ENCODE results near the genes MTCL1, TWSG1 and RALBP1.

DNA sequence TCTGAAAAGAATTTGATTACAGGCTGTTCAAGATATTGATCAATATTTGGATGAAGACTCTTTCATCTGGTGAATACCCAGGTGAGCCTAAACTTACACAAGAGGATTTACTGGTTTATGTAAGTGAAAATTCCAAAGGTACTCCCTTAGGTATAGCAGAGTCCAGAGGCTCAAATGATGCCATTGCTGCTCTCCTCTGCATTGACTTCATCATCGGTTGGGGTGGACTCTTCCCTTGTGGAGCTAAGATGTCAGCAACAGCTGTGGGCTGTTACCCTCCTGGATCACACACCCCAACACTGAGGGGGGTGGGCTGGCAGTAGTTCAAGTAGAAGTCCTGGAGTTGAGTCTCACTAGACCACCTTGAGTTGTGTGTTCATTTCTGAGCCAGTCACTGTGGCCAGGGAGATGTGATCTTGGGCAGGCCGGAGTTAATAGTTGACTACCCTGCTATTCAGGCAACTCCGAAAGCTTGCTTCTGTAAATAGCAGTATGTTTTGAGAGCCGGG lies 236.9 kb downstream of the PTPRM start:
- PRO-cap = no peak

- PRO-cap = no peak
Observed at GRCh38 chr18:8143606-8143963, 465.7 kb upstream of the RAB12 start.

- PRO-cap = no peak
Observed at GRCh38 chr18:8177176-8177661, 432.0 kb upstream of the RAB12 start.

DNA sequence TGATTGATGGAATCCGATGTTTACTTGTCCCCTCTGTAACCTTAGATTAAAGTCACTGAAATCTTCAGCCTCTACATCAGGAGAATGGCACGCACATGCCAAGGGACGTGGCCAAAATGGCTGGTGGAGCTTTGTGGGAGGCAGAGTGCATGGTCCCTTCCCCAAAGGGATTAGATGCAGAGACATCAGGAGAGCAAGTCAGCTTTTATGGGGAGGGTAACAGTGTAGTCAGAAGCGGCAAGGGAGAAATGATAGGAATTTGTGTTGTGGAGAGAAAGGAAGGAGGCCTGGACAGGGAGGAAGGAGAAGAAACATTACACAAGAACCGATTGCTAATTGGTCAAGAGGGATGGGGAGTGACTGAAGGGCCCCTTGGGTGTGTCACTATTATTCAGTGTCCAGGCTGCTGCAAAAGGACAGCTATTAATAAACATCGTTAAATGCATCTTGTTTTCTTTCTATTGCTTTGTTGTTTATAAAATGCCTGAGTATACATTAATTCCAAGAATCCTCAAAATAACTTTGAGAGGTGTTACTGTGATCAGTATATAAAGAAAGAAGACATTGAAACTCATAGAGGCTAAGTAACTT lies 267.3 kb upstream of the RAB12 start:
- PRO-cap = no peak

GRCh38 chr18:8612015-8612697 lies 2.9 kb downstream of the RAB12 start:
- PRO-cap = no peak

DNA sequence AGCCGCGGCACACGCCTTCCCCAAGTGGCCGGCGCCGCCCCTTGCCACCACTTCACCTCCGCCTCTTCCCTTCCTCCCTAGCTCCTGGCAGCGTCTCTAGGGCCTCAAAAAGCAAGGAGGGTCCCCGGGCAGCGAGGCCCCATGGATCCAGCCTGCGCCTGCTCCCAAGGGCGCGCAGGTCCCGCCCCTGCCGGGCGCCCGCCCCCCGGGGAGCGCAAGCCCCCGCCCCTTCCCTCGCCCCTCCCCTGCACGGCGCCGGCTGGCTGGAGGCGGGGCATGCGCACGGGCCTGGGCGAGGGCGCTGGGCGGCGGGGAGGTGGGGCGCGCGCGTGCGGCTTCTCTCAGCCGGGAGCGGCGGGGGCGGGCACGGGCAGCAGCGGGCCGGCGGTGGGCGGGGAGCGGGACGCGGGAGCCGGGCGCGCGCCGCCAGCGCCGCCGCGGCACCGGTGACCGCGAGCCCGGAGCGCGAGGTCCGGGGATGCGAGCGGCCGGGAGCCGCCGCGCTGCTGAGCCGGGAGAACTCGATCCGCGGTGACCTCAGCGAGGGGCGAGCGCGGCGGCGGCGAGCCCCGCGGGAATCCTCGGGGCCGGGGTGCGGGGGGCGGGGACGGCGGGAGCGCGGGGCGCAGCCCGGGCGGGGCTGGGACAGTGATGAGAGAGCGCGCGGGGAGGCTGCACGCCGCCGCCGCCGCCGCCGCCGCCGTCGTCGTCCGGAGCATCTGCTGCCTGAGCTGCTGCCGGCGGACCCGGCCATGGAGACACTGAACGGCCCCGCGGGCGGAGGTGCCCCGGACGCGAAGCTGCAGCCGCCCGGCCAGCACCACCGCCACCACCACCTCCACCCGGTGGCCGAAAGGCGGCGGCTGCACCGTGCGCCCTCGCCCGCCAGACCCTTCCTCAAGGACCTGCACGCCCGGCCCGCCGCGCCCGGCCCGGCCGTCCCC lies at the start of gene MTCL1:
MTCL1 (plus strand) TSS at position 648 of the 944 bp plus-strand sequence.
- PRO-cap = bidirectional peak, plus-strand start at position 295 of the sequence, minus-strand start at position 183 of the sequence

DNA sequence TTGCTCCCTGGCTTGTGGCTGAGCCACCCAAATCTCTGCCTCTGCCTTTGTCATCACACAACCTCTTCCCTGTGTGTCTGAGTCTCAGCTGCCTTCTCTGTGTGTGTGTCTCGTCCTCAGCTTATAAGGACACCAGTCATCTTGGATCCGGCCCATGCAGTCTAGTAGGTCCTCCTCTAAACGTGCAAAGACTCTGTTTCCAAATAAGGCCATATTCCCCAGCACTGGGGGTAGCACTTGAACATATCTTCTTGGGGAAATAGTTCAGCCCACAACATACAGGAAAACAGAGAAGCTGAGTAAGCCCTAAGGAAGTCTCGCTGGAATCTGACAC lies 42.1 kb downstream of the MTCL1 start:
- PRO-cap = no peak

DNA sequence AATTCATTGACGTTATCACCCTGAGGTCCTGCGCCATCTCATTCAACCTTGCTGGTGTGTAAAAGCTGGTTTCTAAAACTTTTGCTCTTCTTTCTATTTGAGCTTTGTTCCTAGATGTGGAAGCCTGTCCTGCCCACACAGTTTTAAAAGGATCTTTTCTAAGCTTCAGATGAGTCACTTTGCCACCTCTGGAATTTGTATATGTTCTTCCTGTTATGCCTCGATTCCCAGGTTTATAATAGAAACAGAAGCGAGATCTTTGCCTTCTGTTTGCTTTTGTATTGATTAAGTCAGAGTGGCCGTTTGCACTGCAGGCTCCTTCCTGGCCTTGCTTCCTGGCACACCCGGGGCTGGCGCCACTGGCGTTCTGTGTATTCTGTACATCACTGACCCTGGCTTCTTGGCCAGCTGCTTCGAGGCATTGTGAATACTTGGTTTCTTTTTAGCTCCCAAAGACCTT lies 91.8 kb downstream of the MTCL1 start:
- PRO-cap = no peak

DNA sequence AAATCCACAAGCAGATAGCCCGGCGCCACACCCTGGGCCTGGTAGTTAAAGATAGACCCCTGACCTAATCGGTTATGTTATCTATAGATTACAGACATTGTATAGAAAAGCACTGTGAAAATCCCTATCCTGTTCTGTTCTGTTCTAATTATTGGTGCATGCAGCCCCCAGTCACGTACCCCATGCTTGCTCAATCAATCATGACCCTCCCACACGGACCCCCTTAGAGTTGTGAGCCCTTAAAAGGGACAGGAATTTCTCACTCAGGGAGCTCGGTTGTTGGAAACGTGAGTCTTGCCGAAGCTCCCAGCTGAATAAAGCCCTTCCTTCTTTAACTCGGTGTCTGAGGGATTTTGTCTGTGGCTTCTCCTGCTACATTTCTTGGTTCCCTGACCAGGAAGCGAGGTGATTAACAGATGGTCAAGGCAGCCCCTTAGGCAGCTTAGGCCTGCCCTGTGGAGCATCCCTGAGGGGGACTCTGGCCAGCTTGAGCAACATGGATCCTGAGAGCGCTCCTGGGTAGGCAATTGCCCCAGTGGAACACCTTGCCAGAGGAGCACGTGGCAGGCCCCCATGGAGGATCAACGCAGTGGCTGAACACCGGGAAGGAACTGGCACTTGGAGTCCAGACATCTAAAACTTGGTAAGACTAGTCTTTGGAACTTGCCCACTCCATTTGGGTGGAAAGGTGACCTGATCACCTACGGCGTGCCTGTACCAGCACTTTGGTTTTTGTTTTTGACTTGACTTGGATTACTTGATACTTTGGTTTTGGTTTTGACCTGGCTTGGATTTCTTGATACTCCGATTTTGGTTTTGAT lies 188.6 kb upstream of the NDUFV2 start:
- PRO-cap = no peak

GRCh38 chr18:9066664-9067558 lies 35.6 kb upstream of the NDUFV2 start:
- PRO-cap = no peak

GRCh38 chr18:9092645-9093310 lies 9.7 kb upstream of the NDUFV2 start:
- PRO-cap = no peak

DNA sequence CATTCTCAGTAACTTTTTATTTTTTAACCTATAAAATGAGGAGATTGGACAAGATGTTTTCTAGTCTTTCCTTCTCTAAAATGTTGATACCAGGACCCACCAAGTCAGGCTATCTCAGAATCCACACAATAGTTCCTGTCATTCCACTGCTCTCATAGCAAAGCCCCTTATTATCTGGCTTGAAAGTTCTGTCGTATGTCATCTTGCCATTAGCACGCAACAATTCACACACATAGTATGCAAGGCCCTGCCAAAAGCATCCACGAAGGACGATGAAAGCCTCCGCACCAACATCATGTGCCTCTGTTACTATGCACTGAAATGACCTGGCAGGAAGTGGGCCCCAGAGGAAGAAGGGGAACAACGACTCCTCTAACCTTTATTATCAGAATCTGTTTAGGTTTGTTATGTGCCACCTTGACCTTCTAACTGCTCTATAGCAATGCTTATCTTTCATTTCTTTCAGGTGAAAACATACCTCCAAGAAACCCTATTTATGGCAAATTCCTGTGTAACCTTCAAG lies 7.3 kb upstream of the NDUFV2 start:
- PRO-cap = no peak

DNA sequence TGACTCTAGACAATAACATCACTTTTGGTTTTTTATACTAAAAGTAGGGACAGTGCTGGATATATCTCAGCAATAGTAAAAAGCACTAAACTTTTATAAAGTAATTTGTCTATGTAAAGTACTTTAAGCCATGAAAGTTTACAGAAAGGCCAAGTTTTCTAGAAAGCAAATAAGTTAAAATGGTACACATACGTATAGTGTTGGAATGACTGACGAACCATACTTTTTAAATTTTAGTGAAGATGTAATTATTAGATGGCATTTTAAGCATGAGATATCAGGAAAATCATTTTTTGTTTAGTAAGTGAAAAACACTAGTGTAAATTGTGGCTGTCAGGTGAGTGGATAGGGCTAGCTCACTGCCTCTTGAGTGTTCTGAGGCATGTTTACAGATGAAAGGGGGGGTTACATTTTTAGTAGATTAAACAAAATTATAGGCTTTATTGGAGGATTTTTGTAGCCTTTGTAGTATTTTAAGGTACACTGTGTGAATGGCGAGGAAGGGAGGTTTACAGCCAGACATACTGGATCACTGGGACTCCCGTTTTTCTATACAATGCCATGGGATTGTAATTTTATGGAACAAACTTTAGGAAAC lies 4.9 kb upstream of the ANKRD12 start:
- PRO-cap = no peak

DNA sequence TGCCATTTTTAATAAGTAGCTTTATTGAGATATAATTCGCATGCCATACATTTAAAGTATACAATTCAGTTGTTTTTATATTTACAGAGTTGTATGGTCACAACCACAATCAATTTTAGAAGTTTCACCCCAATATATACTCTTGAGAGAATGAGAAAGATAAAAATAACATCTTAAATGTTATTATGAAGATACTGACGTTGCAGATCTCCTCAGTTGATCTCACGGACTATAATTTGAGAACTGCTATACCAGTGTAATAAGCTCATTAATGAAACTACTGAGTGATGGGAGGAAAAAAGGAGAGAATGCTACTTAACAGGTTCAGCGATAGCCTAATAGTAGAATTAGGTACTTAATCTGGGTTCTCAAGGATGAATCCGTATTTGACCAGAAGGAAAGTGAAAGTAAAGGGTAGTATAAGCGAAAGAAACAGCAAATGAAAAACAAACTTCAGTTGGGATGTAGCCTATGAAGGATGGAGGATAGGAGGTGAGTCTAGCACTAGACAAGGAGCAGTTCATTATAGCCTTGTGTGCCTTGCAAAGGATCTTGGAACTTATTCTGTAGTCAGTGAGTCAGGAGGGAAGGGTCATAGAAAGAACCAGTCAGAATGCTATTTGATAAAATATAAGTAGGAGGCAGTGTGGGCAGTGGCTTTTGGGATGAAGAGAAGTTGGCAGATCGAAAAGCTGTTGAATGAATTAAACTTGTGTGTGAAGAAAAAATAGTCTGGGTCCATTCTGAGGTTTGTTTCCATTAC lies 48.3 kb downstream of the ANKRD12 start:
- PRO-cap = no peak

DNA sequence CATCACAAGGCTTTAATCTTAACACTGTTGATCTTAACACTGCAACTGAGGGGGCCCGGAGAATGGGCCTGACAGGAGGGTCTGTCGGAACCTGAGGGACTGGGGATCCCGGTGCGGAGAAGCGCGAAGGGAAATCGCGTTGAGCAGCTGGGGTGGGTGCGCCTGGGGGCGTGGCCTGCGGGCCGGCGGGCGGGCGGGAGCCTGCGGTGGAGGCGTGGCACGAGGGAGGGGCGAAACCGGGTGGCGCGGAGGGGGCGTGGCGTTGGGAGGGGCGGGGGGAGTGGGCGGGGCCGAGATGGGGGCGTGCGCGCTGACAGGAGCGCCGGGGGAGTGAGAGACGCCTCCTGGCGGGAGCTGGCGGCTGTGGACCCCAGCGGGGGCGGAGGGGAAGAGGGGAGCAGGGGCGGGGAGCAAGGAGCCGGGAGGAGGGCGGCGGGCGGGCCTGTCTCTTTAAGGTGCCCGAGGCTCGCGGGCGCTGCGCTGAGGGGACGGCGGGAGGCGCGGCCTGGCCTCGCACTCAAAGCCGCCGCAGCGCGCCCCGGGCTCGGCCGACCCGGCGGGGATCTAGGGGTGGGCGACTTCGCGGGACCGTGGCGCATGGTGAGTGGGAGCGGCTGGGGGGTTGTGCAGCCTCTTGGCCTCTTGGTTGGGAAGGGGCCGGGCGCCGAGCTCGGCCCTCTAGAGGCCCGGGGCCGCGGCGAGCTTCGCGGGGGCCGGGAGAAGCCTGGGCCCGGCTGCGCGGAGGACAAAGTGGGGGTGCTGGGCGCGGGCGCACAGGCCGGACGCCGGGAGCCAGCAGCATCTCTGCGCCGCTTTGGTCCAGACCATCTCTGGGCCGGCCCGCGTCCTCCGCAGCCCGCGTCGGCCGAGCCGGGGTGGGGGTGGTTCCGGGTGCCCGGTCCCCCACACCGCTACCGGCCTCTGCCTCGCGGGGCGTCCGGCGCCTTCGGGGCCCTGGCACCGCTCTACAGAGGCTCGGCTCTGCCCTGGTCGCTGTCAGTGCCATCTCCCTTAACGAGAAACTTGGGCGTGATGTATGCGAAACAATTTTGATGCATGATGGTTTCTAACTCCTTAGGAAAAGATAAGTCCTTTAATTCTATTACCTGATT lies at the start of gene TWSG1:
TWSG1 (plus strand) TSS at position 453 of the 1,112 bp plus-strand sequence.
- PRO-cap = unidirectional peak, plus-strand start at position 413 of the sequence; unidirectional peak, plus-strand start at position 453 of the sequence; unidirectional peak, minus-strand start at position 905 of the sequence; unidirectional peak, minus-strand start at position 967 of the sequence; unidirectional peak, minus-strand start at position 983 of the sequence

DNA sequence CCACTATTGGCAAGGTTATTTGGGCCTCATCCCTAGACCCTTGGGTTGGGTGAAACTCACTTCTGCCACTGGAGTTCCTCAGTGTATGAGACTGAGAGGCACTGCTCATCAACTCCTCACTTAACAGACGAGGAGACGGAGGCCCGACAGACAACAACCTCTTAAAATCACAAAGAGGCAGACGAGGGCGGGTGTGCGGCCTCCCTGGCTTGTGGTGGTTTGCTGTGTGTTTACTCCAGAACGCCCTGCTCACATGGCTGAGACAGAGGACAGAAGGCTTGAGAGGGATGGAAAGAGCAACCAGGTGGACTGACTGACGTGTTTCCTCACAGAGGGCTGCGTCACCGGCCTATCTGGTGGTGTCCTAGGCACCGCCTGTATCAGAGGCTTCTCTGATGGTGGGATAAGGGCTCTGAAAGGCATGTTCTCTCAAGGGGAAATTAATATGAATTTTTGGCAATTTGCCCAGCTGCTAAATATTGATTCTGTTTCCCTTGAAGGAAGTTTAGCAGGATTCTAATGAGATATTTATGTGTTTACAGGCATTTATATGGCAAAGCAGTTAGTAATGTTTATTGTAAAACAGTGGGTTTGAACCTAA lies 47.0 kb upstream of the RALBP1 start:
- PRO-cap = no peak

DNA sequence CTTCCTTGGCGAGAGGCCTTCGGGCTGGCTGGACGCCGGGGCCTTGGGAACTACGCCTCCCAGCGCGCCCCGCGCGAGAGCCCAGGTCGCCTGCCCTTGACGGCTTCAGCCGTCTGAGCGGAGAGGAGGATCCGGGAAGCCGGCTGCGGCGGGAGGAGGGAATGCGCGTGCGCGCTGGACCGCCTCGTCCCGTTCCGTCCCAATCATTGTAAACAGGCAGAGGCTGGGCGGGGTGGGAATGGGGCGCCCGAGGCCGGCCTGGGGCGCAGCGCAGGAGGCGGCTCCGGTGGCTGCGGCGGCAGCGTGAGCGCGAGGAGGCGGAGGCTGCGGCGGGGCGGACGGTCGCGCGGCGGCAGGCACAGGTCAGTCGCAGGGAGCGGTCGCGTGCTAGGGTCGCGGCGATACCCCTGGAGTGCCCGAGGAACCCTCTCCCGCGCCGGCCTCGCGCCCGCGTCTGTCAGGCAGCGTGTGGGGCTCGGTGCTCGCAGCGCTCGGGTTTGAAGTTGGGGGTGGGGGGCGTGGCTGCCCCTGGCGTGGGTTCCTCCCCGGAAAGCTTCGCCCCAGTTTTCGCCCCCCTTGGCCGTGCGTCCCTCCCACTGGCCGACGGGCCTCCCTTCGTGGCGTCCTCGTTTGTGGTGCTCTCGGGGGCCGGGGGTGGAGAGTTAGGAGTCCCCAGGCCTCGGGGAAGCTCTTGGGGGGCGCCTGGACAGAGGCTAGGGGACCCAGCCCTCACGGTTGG lies at the start of gene RALBP1:
RALBP1 (plus strand) TSS at position 184 of the 739 bp plus-strand sequence.
- PRO-cap = bidirectional peak, plus-strand start at position 96 of the sequence, minus-strand start outside the sequence; bidirectional peak, plus-strand start at position 366 of the sequence, minus-strand start at position 470 of the sequence

GRCh38 chr18:9569582-9570244 lies 44.6 kb downstream of the PPP4R1 start:
- PRO-cap = no peak

- PRO-cap = no peak
Observed at GRCh38 chr18:9612112-9612738, 2.1 kb downstream of the PPP4R1 start.

- PRO-cap = bidirectional peak, plus-strand start at chr18:9613926, minus-strand start at chr18:9613998; bidirectional peak, plus-strand start at chr18:9614254, minus-strand start at chr18:9614255
Observed at GRCh38 chr18:9613386-9614300, 716 bp downstream of the PPP4R1 start.